ENCODE measurements around the gene VIPR2.

DNA sequence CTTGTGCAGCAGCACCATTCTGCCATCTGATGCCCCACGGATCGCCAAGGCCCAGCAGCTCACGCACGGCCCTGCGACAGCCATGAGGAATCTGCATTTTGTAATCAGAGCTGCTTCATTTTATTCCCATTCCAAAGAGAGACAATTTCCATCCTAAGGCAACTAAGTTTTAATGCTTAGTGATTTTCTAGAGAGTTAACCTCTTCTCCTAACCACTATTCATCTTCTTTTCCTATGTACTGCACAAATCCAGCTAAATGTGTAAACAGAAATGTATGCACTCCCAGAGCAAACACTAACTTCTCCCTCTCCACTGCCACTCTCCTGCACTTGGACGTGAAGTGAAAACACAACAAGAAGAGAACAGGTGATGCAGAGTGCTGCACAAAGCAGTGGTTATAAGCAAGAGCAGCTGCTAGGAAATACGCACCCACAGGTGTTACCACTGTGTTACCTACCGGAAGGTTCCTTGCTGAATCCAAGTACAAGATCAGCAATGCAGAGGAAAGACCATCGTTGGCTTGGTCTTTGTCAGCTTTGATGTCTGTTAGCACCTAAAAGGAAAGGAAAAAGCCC is 54.5 kb upstream of the NCAPG2 start:
- PRO-cap = no peak
CAGE:
- cytosol, long polyA plus RNA = no peak
- long polyA plus RNA = no peak
- nucleus, long polyA plus RNA = no peak

DNA sequence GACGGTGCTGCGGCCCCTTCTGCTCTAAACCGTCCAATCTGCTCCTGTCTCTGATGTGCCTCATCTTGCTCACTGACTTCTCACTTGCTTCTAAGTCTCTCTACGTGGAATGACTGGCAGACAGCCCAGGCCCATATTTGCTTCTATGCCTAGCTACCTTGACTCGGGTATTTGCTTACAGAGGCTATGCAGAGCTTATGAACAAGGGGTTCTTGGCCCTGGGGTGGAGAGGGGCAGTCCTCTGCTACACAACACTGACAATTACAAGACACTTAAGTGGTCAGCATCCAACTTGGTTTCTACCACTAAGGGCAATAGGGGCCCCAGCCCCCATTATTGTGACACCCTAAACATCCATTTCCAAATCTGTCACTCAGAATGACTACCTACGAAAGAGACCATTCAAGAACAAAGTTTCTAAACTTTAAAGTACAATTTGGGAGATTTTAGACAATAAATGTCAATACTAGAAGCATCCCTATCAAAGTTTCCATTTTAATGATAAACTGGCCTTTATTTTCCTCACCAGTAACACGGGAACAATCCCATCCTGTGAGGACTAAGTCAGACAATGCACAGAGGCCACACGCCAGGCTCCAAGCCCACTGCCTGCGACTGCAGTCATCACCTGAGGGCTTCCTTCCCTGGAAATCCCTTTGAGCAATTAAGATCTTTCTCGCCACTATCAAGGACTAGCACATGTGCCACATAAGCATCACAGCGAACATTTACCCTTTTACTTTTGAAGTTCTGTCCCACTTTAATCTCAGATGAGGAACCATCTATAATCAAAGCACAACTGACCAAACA is 49.4 kb downstream of the ESYT2 start:
- PRO-cap = no peak
CAGE:
- cytosol, long polyA plus RNA = no peak
- long polyA plus RNA = no peak
- nucleus, long polyA plus RNA = no peak

- PRO-cap = no peak
CAGE:
- cytosol, long polyA plus RNA = no peak
- long polyA plus RNA = no peak
- nucleus, long polyA plus RNA = no peak
Measured at GRCh38 chr7:158783954-158784951, 45.1 kb downstream of the ESYT2 start.

DNA sequence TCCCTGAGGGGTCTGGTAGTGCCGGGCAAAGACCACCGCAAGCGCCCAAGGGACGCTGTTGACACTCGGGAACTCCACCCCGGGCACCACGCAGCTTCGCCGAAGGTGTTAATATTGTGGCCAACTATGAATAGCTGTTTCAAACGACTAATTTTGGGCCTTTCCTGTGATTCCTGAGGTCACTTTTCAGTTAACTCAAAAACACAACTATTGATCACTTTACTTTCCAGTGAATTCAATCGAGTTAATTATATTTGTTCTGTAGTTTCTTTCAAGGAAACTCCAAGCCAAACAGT is 975 bp upstream of the ESYT2 start:
- PRO-cap = no peak
CAGE:
- cytosol, long polyA plus RNA = no peak
- long polyA plus RNA = no peak
- nucleus, long polyA plus RNA = no peak

GRCh38 chr7:158974032-158974601 is 117.8 kb downstream of the DYNC2I1 start:
- PRO-cap = no peak
CAGE:
- cytosol, long polyA plus RNA = no peak
- long polyA plus RNA = no peak
- nucleus, long polyA plus RNA = no peak

GRCh38 chr7:159096209-159096803 is 48.4 kb downstream of the VIPR2 start:
- PRO-cap = no peak
CAGE:
- cytosol, long polyA plus RNA = no peak
- long polyA plus RNA = no peak
- nucleus, long polyA plus RNA = no peak

GRCh38 chr7:159144195-159144563 is 488 bp downstream of the VIPR2 start:
- PRO-cap = no peak
CAGE:
- cytosol, long polyA plus RNA = no peak
- long polyA plus RNA = no peak
- nucleus, long polyA plus RNA = no peak

- PRO-cap = no peak
CAGE:
- cytosol, long polyA plus RNA = no peak
- long polyA plus RNA = no peak
- nucleus, long polyA plus RNA = no peak
Measured at GRCh38 chr7:159144564-159145578, at the start of gene VIPR2. VIPR2 (minus strand) TSS chr7:159144867.

DNA sequence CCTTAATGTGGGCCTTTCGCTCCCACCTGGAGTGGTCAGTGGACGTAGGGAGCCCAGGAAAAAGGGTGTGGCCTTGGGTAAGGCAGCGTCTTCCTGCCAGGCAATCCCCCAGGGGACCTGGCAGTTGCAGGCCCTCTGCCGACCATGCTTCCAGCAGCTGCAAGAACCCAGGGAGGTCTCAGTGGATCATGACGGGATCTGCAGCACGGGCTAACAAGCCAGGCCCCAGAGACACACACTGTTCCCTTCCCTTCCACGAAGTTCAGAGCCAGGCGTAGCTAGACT is 48.0 kb upstream of the VIPR2 start:
- PRO-cap = no peak
CAGE:
- cytosol, long polyA plus RNA = no peak
- long polyA plus RNA = no peak
- nucleus, long polyA plus RNA = no peak

Measured in A549 (cell line).